Trachea (tissue), 1 donor: ENCODE measurements around the gene MAP1S.

DNA sequence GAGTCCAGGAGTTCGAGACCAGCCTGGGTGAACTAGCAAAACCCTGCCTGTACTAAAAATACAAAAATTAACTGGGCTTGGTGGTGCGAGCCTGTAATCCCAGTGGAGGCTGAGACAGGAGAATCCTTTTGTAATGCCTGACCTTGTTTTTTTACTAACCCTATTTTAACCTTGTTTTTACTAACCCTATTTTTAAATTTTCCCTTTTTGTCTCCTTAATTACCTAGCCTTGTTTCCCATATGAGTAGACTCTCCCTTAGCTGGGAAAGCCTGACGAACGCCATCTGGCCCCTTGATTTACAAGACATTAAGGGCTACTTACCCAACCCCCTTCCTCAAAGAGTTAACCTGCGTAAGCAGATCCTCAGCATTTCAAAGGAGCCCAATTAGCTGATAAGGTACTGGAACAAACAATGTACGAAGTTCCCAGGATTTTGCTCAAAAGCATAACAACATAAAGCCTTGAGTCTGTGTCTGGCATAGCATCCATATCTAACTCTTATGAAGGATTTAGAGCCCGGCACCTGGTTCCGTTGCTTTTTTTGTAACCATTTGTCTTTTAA is 4.8 kb upstream of the MVB12A start:
- PRO-cap, result no peak

GRCh38 chr19:17475426-17476141 is 5.3 kb downstream of the SLC27A1 start:
- PRO-cap, result no peak

GRCh38 chr19:17486281-17487288 is 16.3 kb downstream of the SLC27A1 start:
- PRO-cap, result no peak

DNA sequence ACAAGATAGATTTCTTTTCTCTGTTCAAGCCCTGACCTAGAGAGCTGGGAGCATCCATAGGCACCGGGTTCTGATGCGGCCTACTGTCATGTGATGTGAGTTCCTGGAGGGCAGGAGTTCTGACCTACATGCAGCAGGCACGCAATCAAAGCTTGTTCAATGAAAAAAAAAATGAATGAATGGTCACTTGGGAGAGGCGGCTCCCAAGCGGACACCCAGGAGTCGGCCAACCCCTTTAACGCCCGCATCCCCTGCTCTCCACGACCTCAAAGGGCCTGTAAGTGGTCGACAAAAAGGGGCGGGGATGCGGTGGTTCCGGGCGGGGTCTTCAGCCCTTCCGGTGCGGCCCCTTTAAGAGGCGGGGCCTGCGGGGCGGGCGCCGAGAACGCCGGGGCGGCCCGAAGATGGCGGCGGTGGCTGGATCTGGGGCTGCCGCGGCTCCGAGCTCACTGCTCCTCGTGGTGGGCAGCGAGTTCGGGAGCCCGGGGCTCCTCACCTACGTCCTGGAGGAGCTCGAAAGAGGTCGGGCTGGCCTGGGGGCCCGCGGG is at the start of gene MAP1S:
MAP1S (plus strand) TSS at position 382 of the 548 bp plus-strand sequence.
- PRO-cap, result unidirectional peak, plus-strand start at position 382 of the sequence

GRCh38 chr19:17861872-17862494 is 2.3 kb downstream of the RPL18A start:
- PRO-cap, result no peak

GRCh38 chr19:17862495-17863038 is 2.9 kb downstream of the RPL18A start:
- PRO-cap, result no peak

- PRO-cap, result no peak
Observed at GRCh38 chr19:18012729-18013702, 5.0 kb downstream of the ARRDC2 start.

- PRO-cap, result no peak
Observed at GRCh38 chr19:18013703-18014599, 6.0 kb downstream of the ARRDC2 start.

DNA sequence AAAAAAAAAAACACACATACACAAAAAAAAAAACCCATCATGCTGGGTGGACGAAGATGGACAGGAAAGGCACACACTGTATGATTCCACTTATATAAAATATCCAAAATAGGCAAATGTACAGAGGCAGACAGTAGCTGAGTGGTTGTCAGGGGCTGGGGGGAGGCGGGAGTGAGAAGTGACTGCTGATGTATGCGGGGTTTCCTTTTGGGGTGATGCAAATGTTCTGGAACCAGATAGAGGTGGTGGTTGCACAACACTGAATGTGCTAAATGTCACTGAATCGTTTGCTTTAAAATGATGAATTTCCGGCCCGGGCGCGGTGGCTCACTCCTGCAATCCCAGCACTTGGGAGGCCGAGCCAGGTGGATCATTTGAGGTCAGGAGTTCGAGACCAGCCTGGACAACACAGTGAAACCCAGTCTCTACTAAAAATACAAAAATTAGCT is 2.3 kb upstream of the IL12RB1 start:
- PRO-cap, result no peak

DNA sequence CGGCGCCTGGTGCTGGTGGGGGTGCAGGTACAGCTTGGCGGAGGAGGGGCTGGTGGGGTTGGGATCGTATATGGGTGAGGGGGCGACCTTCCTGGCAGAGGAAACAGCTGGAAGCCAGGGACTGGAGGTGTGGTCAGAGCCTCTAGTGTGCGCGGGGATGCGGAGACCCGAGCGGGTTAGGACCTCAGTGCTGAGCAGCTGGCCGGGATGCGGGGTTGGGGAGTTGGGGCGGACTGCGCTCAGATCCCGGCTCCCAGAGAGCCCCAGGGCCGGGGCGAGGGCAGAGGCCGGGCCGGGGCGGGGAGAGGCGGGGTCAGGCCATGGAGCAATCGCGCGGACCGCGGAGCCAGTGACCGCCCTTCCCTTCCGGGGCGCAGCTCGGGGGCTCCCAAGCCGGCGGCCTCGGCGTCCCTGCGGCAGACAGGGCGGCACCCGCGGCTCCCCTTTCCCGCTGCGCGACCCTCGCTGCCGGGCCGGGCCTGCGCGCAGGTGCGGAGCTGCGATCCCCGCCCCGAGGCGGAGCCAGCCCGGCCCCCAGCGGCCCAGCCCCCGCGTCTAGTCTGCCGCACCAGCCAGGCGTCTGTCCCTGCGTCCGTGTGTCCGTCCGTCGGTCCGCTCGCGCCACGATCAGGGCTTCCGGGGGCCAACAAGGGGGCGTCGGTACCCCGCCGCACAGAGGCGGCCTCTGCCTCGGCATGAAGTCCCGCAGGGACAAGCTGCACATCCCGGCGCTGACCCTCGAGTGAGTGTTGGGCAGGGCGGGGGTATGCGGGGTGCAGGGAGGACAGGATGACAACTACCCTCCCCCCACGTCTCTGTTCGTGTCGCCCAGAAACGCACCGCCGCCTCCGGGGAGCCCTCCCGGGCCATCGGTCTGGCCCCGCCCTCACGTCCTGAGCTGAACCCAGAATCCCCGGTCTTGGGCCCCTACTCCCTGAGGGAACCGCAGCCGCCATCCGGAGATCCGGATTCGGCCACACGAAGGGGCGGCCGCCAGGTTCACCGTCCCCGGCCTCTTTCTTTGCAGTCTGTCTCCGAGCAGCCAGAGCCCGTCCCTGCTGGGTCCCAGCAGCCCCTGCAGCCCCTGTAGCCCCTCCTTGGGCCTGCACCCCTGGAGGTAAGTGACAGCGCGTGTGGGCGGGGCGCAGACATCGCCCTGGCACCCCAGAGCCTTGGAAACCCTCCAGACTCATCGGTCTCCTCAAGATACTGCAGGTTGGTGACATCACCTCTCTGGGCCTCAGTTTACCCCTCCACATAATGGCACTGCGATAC is 12.5 kb downstream of the MAST3 start:
- PRO-cap, result bidirectional peak, plus-strand start at position 589 of the sequence, minus-strand start at position 464 of the sequence

- PRO-cap, result no peak
Observed at GRCh38 chr19:18119075-18120220, 21.9 kb downstream of the MAST3 start.

DNA sequence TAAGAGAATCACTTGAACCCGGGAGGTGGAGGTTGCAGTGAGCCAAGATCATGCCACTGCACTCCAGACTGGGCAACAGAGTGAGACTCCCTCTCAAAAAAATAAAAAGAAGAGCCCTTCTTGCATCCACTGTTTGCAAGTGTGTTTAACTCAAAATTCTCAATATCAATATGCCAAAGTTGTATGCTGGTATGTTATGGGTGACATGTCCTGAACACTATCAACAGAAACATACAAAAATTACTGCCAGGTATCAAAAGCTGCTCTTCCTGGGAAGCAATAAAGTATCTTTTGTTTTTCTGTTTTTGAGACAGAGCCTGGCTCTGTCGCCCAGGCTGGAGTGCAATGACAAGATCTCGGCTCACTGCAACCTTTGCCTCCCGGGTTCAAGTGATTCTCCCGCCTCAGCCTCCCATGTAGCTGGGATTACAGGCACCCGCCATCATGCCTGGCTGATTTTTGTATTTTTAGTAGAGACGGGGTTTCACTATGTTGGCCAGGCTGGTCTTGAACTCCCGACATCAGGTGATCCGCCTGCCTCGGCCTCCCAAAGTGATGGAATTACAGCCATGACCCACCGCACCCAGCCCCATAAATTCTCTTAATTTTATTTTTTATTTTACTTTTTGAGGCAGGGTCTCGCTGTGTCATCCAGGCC is 6.3 kb upstream of the MPV17L2 start:
- PRO-cap, result no peak

DNA sequence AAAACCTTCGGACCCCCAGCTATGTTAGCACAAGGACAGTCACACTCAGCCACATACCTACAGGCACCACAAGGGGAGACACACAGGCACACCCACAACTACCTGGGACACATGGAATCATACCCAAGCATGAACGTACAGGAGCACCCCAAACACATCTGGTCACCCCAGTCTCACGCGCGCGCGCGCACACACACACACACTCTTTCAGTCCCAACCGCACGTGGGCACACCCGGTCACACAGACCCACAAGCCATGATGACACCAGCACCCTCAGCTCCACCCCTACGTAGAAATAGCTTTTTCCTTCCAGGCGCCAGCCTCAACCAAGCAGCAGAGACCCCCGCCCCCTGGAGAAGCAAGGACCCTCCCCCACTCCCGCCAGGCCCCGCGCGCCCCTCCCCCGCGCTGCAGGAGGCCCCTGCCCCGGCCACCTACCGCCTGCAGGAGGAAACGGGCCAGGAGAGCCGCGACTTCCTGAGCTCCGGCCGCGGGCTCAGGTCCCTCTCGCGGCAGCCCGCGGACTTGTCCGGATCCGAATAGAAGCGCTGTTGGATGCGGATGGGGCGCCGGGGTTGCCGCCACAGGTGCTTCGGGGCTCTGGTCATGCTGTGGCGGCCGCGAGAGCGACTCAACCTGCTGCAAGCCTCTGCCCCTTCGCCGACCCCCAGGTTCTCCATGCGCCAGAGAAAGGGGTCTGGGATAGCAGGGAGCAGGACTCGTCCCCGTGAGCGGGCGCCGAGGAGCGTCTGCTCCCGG is 6.5 kb upstream of the PDE4C start:
- PRO-cap, result no peak

- PRO-cap, result unidirectional peak, minus-strand start at chr19:18294644
Observed at GRCh38 chr19:18294387-18295186, 13.2 kb upstream of the JUND start.

DNA sequence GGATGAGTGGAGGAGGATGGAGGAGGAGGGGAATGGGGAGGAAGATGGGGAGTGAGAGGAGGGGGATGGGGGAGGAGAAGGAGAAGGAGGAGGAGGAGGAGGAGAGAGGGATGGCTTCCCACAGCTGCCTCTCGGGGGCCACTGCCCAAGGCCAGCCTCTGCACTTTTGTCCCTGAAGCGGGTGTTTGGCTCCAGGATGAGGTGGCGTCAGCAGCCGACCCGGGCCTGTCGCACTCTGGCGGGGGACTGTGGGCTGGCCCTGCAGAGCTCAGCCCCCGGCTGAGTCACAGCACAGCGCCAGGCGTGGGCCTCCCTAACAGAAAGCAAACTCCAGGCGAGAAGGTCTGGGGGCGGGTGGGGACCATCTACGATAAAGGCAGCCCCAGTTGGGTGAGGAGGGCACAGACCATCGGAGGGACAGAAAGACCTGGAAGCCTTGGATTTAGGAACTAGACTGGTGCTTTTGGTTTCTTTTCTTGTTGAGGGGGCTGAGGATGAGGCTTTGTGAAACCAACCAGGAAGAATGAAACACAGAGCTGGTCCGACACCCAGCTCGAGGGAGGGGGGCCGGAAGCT is 18.4 kb downstream of the LSM4 start:
- PRO-cap, result bidirectional peak, plus-strand start at position 84 of the sequence, minus-strand start outside the sequence; bidirectional peak, plus-strand start at position 292 of the sequence, minus-strand start at position 237 of the sequence; bidirectional peak, plus-strand start outside the sequence, minus-strand start at position 524 of the sequence

- PRO-cap, result no peak
Observed at GRCh38 chr19:18306040-18306662, 16.7 kb downstream of the LSM4 start.

DNA sequence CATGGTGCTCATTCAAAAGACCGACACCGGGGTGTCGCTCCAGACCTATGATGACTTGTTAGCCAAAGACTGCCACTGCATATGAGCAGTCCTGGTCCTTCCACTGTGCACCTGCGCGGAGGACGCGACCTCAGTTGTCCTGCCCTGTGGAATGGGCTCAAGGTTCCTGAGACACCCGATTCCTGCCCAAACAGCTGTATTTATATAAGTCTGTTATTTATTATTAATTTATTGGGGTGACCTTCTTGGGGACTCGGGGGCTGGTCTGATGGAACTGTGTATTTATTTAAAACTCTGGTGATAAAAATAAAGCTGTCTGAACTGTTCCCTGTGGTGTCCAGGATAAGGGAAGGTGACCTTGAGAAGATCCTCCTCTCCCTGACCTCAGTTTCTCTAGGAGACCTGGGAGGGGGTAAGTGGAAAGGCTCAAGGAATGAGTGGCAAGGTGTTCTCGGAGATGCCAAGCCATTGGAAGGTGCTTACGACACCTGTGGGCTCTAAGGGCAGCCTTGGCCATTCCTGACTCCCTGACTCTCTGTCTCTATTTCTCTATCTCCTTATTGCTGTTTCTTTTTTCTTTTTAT is 3.0 kb downstream of the GDF15 start:
- PRO-cap, result no peak

- PRO-cap, result no peak
Observed at GRCh38 chr19:18434127-18434714, 3.7 kb downstream of the ISYNA1 start.

DNA sequence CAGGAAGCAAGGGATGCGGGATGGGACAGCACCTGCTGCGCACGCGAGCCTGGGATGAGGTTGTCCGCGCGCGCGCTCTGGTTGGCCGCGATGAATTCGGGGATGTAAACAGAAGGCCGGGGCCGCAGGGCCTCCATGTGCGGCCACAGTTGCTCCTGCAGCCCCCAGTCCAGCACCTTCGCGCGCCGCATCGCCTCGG is 1.4 kb downstream of the ISYNA1 start:
- PRO-cap, result no peak

GRCh38 chr19:18436851-18437780 is 817 bp downstream of the ISYNA1 start:
- PRO-cap, result unidirectional peak, minus-strand start at chr19:18437069; unidirectional peak, plus-strand start at chr19:18437627